Thoracic aorta (tissue), 1 donor: ENCODE data around the gene MMP25.

- RAMPAGE, long total RNA: start-site peak on the plus strand at chr16:2756341-2756444, 328 reads; start-site peak on the plus strand at chr16:2756533-2756538, 84 reads; start-site peak on the plus strand at chr16:2756592-2756596, 69 reads
These were observed 3.9 kb downstream of the SRRM2 start for GRCh38 chr16:2756033-2757087.

DNA sequence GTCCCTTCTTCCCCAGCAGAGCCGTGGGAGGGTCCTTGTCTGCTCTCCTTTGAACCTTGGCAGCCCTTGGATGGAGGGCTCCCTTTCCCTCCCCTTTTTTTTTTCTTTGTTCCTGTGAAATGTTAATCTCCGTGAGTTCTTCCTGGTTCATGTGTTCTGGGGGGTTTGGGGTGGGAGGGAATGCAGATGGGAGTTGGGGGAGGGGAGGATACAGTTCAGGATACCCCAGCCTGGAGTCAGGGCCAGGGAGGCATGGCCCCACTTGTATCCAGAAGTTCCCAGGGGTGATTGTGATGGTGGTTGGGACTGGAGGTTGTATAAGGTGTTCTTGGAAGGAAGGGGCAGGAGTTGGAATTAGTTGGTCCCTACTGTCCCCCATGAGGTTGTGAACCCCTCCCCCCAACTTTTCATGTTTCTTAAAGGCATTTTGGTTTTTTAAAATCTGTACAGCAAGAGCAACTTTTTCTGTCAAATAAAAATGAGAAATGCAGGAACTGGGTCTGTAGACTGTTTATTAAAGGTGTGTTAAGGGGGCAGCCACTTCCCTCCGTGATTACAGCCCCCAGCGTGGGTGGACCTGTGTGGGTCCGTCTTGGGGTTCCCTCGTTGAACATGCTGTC, 6.1 kb downstream of the ELOB start:
- RAMPAGE, long total RNA: no peak

GRCh38 chr16:2842325-2842958, 12.3 kb downstream of the ZG16B start:
- RAMPAGE, long total RNA: no peak

- RAMPAGE, long total RNA: no peak
These were observed 5.7 kb upstream of the PKMYT1 start for GRCh38 chr16:2985746-2986547.

GRCh38 chr16:3046004-3046801, at the start of gene MMP25:
MMP25 (plus strand) TSS chr16:3046561.
- RAMPAGE, long total RNA: start-site peak on the plus strand at chr16:3046309-3046621, 13 reads

DNA sequence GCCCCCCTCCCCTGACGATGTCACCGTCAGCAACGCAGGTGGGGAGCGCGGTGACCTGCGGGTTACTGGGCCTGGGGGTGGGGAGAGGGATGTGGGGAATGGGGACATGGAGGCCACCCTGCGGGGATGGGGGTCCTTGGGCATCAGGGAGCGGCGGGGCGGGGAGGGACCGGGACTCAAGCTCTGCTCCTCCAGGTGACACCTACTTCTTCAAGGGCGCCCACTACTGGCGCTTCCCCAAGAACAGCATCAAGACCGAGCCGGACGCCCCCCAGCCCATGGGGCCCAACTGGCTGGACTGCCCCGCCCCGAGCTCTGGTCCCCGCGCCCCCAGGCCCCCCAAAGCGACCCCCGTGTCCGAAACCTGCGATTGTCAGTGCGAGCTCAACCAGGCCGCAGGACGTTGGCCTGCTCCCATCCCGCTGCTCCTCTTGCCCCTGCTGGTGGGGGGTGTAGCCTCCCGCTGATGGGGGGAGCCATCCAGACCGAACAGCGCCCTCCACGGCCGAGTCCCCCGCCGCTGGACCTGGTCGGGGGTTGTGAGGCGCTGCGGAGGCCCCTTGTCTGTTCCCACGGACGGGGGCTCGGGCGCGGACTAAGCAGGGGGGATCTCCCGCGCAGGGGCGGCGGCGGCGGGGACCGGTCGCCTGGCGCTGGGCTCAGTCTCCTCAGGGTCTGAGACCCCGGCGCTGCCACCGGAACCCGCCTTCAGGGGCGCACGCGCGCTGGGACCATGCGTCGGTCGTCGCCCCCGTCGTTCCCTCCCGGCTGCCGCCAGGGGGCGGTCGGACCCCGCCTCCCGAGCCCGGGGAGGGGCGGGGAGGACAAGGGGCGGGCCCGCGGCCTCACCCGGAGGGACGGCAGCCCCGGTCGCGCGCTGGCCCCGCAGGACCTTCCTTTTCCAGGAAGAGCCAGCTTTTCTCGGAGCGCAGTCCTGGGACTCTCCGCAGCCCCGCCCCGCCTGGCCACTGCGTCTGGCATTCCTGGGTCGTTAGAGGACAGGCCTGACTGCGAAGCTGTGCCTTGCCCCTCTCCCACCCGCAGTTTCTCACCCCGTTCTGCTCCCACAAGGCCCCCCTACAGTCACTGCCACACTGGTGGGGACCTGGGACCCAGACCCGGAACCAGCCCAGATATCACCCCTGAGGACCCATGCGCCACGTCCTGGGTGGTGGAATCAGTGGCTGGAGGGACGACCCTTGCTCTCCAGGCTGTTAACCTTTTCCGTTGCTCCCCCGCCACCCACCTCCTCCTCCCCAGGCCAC, 6.4 kb upstream of the IL32 start:
- RAMPAGE, long total RNA: no peak

- RAMPAGE, long total RNA: start-site peak on the minus strand at chr16:3087099-3087111, 23 reads
These were observed 12.0 kb downstream of the ZSCAN10 start for GRCh38 chr16:3086806-3087796.

- RAMPAGE, long total RNA: no peak
These were observed 11.1 kb downstream of the ZNF200 start for GRCh38 chr16:3223881-3224299.

- RAMPAGE, long total RNA: no peak
These were observed 994 bp upstream of the ZNF200 start for GRCh38 chr16:3235778-3236526.

DNA sequence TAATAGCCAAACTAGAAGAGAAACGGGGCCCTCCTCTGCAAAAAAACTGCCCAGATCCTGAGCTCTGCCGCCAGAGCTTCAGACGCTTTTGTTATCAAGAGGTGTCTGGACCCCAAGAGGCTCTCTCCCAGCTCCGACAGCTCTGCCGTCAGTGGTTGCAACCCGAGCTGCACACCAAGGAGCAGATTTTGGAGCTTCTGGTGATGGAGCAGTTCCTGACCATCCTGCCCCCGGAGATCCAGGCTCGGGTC, 982 bp downstream of the ZNF174 start:
- RAMPAGE, long total RNA: no peak

- RAMPAGE, long total RNA: no peak
These were observed 11.4 kb downstream of the ZNF597 start for GRCh38 chr16:3431630-3432487.

DNA sequence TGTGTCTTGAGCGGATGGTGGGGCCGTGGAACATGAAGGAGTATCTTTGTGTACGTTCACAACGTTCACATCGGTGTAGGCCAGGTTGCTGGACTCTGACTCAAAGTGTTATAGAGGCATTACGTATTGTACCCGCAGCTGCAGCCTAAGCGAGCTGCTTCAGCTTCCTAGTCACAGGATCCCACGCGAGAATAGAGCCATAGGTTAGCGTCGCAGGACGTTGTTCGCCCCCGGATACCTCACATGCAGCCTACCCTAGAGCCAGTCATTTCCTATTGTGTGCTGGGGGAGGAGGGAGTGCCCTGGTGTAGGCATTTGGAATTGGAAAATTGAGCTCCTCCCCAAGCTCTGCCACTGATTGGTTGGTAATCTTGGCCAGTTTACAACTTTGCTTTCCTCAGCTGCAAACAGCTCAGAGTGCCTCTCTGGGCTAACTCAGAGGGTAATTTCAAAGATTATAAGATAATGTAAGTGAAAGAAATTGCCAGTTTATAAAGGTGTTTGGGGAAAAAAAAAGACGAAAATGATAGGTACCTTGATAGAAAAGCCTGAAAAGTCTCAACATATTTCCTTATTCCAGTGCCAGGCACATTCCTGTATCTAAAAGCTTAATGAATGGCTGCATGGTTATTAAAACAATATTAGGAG, 588 bp downstream of the NAA60 start:
- RAMPAGE, long total RNA: no peak

DNA sequence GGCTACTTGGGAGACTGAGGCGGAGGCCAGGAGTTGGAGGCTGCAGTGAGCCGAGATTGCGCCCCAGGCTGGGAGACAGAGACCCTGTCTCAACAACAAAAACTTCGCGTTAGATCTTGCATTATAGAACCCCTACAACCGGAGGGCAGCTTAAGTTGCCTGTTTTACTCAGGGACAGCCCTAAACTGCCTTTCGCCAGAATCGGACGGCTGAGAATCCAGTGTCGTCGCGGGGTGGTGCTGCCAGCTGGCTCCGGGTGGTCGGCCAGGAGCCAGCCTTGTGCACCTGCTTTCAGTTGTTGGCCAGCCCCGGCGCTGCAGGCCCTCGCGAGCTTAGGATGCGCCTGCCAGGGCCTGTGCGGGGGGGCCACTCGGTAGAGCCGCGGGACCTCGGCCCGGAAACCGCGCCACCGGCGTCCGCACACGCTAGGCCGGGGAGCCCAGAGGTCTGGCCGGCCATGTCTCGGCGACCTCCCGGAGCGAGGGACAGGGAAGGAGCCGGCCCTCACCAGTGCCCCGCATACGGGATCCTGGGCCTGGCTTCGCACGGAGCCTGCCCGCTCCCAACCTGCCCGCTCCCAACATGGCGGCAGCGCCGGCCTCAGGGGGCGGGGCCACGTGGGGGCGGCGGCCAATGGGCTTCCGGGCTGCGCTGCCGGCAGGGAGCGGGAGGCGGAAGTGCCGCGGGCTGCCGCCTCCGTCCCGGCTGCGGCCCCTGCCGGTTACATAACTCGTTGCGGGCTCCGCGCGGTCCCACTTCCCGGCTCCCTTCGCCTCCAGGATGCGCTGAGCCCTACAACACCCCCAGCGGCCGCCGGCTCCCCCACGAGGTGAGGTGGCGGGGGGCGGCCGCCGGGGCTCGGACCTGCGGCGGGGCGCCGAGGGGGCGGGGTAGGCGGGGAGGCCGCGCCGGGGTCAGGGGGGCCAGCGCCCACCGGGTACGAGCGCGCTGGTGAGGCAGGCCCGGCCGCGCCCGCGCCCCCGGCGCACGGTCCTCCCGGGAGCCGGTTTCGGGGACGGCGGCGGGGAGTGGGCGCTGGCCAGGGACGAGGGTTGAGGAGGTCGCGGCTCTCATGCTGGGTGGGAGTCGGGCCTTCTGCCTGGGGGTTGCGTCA, 14.2 kb downstream of the NAA60 start:
- RAMPAGE, long total RNA: start-site peak on the plus strand centred at position 703 of the sequence, 105 bp wide, 105 reads

DNA sequence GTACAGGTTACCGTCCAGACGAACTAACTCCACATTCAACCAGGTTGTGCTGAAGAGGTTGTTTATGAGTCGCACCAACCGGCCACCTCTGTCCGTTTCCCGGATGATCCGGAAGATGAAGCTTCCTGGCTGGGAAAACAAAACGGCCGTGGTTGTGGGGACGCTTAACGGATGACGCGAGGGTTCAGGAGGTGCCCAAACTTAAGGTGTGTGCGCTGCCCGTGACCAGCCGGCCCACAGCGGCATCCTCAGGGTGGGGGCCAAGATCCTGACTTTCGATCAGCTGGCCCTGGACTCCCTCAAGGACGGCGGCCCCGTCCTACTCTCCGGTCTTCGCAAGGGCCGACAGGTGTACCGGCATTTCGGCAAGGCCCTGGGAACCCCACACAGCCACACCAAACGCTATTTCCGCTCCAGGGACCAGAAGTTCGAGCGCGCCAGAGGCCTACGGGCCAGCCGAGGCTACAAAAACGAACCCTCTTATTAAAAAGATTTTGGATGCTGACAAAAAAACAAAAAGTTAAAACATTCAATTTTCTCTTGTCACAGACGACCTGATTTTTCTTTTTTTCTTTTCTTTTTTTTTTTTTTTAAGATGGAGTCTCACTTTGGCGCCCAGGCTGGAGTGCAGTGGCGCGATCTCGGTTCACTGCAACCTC, 1.1 kb upstream of the C16orf90 start:
- RAMPAGE, long total RNA: no peak

- RAMPAGE, long total RNA: no peak
These were observed 2.6 kb downstream of the SLX4 start for GRCh38 chr16:3608686-3609230.

DNA sequence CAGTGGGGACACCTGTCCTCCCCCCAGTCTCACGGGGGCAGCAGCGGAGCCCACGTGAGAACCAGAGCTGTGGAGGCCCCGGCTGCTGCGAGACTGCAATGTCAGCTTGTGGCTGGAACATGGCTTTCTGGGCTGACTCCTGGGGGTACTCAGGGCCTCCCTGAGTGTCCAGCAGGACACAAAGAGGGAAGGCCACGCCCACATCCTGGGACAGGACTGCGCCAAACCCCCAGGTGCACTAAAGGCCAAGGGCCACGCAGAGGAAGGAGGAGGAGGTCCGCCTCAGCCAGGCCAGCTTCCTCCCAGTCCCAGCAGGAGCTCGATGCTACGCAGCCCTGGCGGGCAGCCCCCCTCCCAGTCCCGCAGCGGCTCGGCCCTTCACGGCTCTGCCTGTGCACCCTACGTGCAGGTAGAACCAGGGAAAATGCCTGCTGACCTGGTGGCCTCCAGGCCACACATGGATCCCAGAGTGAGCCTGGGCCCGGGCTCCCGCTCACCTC, 21.1 kb downstream of the DNASE1 start:
- RAMPAGE, long total RNA: no peak

- RAMPAGE, long total RNA: no peak
These were observed 18.8 kb upstream of the TRAP1 start for GRCh38 chr16:3736032-3736525.

- RAMPAGE, long total RNA: no peak
These were observed 60.4 kb downstream of the CREBBP start for GRCh38 chr16:3820124-3820585.

DNA sequence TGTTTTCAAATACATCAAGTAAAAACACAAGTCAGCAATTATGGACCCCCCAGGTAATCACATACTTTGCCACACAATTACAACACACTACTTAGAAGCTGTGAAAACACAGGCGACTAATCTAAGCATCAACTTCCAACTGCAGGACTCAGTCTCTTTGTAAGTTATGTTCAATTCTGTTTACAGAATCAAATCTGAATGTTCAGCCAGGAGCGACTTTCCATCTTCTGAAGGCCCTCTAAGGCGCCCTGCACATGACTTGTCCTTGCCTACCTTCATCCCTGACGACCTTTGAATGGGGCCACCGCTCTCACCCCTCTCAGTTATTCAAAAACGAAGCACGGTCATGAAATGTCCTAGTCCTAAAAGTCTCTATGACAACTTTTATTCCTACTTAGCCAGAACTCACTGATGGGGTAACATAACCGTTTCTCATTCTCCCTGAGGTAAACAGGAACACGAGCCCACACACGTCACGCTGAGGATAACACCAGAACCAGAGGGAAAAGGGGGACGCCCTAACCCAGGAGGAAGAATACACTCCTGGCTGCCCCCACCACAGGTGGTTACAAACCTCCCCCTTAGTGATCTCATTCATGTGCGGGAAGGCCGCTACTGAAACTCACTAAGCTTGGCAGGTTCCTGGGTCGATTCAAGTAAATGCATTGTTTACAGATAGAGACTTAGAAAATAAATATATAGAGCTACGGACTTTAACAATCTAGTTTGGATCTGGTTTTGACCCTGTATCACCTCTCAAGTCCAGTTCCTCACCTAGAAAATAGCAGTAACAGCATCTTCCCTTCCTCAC, 5.3 kb downstream of the CREBBP start:
- RAMPAGE, long total RNA: no peak

DNA sequence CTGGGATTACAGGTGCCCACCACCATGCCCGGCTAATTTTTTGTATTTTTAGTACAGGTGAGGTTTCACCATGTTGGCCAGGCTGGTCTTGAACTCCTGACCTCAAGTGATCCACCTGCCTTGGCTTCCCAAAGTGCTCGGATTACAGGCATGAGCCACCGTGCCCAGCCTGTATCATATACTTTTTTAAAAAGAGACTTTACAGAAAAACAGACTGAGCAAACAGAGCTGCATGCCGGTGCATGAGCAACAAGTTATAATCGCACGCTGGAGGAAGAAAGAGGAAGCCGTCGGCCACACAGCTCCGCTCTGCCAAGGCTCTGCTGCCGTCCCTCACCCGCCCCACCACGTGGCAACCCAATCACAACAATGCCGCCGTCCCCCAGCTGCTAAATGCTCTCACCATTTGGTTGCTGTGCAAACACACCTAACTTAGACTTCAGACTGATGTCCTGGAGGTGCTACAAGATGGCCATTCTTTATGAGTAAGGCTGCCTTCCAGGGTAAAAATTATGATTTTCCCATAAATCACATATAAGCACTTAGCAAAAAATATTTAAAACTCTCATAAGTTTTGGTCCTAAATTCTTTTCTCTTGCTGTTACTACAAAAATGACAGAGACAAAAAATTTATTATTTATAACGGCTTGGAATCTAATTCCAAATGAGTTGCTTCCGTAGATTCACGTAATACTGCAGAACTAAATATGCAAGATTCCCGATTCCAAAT, 83.4 kb downstream of the ADCY9 start:
- RAMPAGE, long total RNA: no peak